Mucosa of descending colon (tissue), 1 donor: Measurements from ENCODE around the genes LRRC75A and COPS3.

DNA sequence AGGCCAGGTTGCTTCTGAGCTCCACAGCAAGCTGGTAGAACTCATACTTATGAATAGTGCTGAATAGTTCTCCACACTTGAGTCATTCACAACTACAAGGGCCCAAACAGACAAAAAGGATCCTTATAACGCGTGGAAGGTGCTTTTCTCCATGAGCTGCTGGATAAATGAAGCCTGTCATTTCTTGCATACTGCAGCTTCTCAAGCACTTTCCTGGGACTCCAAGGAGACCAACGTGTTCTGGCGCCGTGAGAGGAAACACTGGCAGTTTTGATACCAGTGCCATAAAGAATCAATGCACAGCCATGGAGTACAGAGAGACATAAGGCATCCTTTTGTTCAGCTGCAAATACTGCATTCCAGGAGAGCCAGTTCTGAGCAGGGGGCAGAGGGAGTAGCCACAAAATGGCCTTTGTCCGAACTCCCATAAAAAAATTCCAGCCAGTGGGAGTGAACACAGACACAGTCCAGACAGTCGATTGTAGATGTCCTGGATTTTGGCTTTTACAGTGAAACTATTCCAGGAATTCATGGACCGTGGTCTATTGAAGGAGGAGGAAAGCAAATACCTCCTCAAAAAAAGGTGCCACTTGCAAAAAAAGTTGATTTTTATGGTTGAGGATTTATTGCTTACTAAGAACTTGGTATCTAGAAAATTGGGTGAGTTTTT, 36.2 kb upstream of the TEKT3 start:
- PRO-cap, result no peak

GRCh38 chr17:15409461-15410400, 57.7 kb downstream of the CDRT4 start:
- PRO-cap, result bidirectional peak, plus-strand start at chr17:15410066, minus-strand start at chr17:15409834

GRCh38 chr17:15490522-15491688, 23.5 kb upstream of the CDRT4 start:
- PRO-cap, result bidirectional peak, plus-strand start at chr17:15490861, minus-strand start at chr17:15490684

- PRO-cap, result no peak
Measured at GRCh38 chr17:15492309-15492981, 25.0 kb upstream of the CDRT4 start.

- PRO-cap, result no peak
Measured at GRCh38 chr17:16013732-16014653, 14.4 kb downstream of the TTC19 start.

DNA sequence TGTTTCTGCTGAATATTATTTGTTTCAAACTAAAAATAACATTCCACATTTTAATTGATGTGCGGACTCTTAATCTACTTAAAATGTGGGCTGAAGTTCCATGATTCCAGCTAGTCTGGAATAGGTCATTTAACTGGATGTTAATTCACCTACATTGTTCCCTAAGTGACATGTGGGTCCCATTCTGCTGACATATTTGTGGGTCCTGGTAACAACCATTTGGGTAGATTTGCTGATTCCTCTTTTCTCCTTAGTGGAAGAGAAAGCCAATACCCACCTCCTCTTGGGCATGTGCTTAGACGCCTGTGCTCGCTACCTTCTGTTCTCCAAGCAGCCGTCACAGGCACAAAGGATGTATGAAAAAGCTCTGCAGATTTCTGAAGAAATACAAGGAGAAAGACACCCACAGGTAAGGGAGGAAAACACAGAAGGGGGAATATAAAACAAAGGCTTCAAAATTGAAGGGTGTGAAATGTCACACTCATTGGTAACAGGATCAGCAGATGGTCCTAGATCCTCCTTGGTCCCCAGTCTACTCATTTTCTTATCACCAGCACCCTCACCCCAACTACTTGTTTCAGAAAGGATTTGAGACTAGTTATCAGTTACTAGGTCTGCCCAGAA, 25.3 kb downstream of the TTC19 start:
- PRO-cap, result no peak

- PRO-cap, result no peak
Measured at GRCh38 chr17:16046775-16047296, 47.2 kb downstream of the TTC19 start.

DNA sequence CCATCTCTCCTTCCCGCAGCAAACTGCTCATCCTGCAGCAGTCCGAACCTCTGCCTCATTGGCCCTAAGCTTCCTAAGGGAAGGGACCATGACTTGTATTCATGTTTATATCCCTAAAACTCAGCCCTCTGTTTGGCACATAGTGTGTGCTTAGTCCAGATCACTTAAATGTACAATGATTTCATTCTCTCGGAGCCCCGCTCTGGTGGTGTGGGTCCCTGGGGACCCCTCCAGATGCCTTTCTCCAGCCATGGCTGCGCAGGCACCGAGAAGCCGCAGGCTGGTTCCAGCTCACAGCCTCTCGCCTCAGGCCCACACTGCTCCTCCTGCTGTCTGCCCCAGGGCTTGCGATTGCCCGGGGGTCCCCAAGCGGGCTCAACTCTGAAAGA, 66.4 kb downstream of the CENPV start:
- PRO-cap, result unidirectional peak, minus-strand start at position 166 of the sequence

DNA sequence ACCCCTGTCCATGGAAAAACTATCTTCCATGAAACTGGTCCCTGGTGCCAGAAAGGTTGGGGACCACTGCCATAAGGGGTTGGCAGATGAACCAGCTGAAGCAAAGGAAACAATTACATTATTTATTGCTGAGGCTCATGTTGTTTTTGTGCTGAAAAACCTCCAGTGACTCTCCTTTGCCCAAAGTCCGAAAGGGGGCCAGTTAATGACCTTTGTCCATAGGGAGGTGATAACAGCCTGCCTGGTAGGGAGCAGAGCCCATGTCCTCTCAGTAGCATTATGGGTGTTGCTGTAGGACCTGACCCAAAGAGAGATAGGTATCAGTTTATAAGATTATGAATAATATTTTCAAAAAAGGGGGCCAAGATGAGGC, 55.2 kb downstream of the CENPV start:
- PRO-cap, result no peak

- PRO-cap, result no peak
Measured at GRCh38 chr17:16330782-16331337, 22.4 kb downstream of the CENPV start.

DNA sequence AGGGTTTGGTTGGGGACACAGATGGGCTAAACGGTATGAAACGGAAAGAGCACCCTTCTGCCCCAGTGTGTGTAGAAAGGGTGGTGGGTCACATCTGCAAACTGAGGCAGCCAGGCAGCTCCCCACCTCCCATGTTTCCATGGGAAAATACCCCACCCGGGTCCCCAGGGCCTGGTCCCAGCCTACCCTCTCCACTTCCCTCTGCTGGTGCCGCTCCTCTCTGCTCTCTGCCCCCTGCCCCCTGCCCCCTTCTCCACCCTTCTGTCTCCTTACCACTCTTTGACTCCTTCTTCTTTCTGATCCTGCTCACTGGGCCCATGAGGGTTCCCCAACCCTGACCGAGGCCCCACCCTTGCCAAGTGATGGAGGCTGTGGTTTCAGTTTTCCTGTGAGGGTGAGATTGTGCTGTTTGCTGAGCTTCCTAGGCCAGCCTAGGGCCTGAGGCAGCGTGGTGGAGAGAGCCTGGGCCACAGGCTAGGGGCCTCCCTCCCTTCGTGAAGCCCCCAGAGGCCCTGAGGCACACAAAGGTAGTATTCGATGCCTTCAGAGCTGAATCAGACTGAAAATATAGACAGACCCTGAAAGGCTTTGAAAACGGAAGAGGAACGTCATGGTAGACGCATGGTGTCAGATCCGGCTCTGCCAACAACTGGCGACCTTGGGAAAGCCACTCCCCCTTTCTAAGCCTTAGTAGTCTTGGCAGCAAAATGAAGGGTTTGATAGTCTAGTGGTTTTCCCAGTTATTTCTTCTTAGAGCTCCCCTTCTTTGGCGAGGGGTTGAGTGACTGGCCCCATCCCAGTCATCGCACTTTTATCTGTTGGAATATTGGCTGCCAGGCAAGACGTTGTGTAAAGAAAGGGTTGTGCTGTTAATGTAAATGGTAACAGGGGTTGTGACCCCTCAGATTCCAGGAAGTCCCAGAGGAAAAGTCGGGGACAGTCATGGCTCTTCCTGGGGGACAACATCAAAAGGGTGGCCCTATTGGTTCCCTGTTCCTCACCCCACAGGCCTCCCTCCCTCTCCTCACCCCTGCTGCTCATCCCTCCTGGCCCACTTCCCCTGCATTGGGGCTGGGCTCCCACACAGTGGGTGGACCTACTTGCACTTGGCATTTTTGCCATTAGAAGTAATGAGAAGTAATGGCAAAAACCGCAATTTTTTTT, 1.1 kb downstream of the TRPV2 start:
- PRO-cap, result bidirectional peak, plus-strand start at position 437 of the sequence, minus-strand start at position 361 of the sequence; unidirectional peak, minus-strand start at position 561 of the sequence

DNA sequence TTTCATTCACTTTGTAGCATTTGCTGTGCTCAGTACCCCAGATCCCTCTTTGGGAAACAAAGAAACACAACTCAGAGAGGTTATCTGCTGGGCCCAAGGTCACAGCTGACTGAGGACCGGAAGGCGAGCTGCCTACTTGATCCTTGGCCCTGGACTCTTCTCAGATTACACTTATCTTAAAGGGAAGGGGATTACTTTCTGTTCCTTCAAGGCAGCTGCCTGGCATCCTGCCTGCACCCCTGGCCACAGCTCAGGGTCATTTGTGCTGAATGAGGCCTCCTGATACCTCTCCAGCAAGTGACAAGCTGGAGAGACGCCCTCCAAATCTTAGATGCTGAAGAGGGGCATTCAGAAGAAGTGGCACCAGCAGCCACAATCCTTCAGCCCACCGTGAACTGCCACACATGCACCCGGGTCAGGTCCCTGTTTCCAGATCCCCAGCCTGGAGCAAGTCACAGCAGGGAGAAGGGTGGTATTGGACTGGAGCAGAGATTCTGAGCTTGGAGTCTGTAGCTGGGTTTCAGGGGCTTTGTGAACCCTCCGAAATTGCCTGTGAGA, 3.4 kb downstream of the LRRC75A start:
- PRO-cap, result bidirectional peak, plus-strand start at position 201 of the sequence, minus-strand start at position 111 of the sequence

DNA sequence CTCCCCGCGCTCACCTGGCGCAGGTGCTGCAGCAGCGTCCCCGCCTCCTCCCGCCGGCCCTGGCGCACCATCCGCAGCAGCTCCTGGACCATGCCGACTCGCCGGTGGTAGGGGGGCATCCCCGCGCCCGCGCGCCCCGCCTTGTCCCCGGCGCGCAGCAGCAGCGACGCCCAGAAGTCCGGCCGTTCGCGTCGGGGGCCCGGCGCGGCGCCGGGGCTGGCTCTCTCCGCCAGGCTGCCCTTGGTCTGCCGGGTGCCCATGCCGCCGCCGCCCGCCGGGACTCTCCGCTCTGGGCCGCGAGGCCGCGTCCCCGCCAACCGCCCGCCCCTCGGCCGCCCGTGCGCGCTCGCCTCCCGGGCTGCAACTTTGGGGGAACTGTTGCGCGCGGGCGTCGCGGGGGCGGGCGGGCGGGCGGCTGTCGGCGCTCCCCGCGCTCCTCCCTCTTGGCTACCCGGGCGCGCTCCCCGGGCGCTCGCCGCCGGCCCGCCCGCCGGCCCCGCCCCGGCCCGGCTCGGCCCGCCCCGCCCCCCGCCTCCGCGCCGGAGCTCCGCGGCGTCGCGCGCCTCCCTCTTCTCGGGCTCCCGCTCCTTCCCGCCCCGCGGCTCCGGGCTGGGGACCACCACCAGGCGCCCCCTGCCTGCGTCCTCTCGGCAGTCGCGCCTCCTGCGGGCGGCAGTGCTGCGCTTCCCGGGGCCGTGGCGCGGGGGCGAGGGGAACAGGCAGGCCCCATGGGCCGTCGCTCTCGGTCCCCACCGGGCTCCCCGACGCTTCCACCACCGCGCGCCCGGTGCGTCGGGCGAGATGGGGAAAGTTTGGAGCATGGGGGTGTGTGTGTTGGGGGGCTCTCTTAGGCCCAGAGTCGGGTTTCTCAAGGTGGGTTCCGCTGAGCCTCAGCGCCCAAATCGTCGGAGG, at the start of gene LRRC75A:
LRRC75A (minus strand) TSS at position 463 of the 912 bp plus-strand sequence.
- PRO-cap, result bidirectional peak, plus-strand start at position 185 of the sequence, minus-strand start at position 61 of the sequence; bidirectional peak, plus-strand start at position 544 of the sequence, minus-strand start at position 445 of the sequence

DNA sequence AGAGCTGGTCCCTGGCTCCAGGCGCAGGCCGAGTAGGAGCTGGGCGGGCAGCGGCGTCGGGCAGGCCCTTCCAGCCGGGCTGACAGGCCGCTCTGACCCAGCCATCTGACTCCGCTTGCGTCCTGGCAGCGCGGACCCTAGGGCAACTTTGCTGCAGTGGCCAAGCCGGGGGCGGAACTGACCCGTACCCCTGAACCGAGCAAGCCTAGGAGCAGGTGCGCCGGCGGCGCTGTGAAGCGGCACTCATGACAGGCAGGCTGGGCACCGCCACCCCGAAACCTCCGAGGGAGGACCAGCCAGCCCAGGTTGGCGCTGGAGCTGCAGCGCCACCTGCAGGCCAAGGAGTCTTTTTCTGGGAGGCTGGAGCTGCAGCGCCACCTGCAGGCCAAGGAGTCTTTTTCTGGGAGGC, 345 bp upstream of the CCDC144A start:
- PRO-cap, result no peak

GRCh38 chr17:17047181-17048129, 5.2 kb downstream of the MPRIP start:
- PRO-cap, result no peak

DNA sequence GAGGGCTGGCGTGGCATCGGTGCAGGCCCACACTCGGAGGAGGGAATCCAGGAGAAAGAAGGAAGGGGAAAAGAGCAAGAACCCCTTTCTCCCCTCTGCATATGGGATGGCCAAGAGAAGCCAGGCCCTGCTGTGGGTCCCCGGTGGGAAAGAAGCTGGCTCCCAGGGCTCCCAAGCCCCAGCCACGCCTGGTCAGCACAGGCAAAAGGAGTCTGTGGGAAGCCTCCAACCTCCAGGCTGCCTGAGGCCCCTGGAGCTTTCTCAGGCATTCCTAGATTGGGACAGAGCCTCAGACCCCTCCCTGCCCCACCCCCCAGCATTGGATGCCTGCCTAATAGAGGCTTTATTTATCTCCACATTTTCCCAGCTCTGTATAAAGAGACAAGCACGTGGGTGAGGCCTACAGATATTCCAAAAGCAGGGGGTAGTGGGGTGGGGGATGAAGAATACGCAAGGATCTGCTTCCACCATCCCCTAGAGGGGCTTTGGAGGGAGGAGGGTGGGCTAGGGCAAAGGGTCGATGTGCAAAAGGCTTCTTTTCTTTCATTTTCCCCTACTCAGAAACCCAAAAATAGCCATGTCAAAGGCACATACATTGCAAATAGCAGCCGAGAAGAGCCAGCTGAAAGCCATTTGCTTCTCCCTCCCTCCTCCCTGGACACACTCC, 56.4 kb downstream of the MPRIP start:
- PRO-cap, result no peak

DNA sequence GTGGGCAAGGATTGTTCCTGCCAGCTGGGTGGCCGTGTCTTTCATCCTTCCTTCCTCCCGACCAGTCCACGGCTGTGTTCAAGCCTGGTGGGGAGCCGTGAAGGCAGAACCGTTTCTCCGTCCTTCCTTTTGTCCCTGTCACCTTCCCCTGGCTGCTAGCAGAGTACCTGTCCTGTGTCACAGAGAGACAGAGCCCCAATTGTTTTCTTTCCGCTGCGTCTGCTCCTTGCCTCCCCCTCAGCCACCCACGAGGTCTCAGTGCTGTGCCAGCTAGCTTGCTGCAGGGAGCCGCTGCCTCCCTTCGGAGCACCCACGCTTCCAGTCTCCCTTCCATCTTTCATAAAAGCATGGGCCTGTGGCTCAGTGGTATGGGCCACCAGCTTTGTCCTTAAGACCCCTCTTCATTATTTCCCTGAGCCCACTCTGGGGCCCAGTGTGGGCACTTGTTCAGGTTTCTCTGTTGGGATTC, 62.2 kb downstream of the MPRIP start:
- PRO-cap, result no peak

GRCh38 chr17:17107789-17108040, 65.5 kb downstream of the MPRIP start:
- PRO-cap, result no peak

DNA sequence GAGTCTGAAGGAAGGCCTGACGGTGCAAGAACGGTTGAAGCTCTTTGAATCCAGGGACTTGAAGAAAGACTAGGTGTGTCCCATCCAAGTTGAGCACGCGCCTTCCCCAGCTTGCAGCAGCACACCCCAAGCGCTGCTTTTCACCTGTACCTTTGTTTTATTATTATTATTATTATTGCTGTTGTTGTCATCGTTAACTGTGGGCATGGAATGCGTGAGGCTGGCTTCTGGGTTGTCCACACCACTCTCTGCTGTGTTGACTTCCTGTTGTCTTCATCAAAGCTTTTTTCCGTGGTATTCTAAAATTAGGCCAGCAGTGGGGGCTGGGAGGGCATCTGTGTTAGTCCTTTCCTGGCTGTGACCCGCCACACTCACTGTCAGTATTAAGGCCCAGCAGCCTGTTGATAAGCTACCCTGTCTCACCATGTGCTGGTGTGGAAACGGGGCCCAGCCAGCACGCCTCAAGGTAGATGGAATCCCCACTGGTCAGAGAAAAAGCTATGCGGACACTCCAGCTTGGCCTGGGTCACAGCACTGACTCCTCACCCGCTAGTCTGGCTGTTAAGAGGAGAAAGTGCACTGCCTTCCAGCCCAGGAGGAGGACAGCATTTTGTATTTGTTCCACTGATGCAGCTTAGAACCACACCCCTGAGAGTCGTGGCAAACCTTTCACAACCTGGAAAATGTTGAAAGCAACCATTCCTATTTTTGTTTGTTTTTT, 21.2 kb downstream of the PLD6 start:
- PRO-cap, result no peak

- PRO-cap, result bidirectional peak, plus-strand start at chr17:17281400, minus-strand start at chr17:17281297
Measured at GRCh38 chr17:17281091-17281827, at the start of gene COPS3. Gene COPS3, minus strand, starts transcription at chr17:17281246.